Mammary microvascular endothelial cell (primary cell): ENCODE results near the genes F10 and TMEM255B.

DNA sequence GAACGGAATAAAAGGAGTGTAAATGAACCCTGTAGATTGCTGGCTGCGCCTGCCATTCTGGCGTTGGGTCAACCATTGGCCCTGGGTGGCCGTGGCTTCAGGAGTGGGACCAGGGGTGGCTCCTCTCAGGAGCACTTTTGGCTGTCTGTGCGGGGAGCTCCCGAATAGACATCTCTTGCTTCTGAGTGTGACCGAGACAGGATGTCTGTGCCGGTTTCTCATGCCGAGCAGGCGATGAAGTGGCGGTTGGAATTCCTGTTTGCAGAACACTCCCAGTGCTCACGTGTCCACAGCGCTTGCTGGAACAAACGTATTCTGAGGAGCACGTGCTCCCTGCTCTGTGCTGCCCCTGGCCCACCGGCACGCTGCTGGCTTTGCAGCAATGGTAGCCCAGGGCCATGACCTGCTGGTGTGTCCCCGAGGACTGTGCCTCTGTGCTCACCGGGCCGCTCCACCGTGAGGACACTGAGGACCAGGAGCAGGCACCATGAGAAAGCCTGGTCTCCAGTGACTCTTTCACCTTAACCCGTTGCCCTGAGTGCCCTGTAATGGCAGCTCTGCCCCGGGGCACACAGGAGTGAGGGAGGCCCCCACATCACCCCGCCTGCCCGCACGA is 40.2 kb upstream of the F7 start:
- RAMPAGE, long total RNA: no peak

- RAMPAGE, long total RNA: no peak
Observed at GRCh38 chr13:113122109-113122989, at the start of gene F10. Gene F10 (plus strand): TSS chr13:113122799.

GRCh38 chr13:113152202-113152629 is 6.2 kb upstream of the PROZ start:
- RAMPAGE, long total RNA: no peak

- RAMPAGE, long total RNA: no peak
Observed at GRCh38 chr13:113152630-113153240, 5.7 kb upstream of the PROZ start.

- RAMPAGE, long total RNA: no peak
Observed at GRCh38 chr13:113154316-113154706, 4.1 kb upstream of the PROZ start.

DNA sequence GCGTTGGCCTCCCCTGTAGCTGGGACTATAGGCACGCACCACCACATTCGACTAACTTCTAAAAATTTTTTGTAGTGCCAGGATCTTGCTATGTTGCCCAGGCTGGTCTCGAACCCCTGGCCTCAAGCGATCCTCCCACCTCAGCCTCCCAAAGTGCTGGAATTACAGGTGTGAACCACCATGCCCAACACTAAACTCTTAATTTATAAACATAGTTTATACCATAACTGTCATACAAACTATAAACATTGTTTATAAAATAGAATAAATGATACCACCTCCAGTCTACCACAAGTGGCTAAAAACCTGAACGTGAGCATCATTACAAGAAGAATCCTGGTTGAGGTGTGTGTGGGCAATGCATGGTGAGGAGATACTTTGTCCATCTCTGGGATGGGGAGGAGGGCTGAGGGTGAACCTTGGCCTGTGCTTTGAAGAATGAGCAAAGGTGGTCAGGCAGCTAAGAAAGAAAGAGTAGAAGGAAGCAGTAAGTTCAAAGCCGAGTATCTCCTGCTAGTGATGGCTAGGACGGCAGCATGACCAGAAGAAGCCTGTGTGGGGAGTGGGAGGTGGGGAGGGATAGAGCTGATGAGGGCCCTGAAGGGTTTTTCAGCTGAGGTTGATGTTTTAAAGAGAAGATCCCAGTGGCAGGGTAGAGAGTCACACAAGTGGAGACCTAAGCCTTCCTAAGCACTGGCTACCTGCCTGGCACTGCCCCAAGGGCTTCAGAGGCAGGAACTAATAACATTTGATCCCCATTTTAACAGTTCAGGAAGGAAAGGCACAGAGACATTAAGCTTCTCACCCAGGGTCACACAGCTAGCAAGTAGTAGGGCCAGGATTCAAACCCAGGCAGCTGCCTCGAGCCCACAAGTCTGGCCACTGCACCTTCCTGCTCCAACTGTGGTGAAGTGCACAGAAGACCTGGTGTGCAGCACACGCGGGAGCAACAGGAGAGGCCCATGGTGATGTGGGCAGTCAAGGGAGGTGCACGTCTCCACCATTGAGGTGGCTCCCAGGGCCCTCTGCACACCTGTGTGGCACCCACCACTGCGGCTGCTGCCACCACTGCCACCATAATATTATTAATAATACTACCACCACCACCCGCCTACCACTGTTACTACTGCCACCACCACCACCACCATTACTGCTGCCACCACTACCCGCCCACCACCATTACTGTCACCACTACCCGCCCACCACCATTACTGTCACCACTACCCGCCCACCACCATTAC is 21.9 kb downstream of the CUL4A start:
- RAMPAGE, long total RNA: no peak

GRCh38 chr13:113273508-113274116 is 23.4 kb upstream of the LAMP1 start:
- RAMPAGE, long total RNA: no peak

DNA sequence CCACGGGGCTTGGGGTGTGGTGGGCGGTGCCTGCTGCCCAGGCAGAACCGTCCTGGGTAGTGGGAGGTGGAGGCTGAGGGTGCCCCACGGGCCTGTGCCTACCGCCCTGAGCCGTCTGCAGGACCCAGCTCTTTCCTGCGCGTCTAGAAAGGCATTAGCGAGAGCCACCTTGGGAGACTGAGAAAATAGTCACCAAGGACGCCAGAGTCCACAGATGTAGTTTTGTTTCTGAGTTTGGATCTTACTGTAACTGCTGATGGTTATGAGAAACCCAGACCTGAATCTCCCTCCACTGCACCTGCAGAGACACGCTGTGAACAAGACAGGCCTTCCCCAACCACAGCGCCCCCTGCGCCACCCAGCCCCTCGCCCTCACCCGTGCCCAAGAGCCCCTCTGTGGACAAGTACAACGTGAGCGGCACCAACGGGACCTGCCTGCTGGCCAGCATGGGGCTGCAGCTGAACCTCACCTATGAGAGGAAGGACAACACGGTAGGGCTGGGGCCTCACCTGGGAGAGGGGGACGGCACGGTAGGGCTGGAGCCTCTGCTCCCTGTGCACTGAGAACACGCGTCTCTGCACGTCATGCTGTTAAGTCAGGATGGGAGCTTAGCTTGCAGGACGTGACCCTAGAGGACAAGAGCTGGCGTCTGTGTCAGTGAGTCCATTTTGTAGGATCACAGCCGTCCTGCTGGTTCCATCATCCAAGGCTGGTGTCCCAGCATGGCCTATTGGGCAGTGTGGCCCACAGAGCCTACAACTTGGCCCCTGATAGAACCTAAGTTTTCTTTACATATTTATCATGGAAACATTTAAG is 22.3 kb downstream of the LAMP1 start:
- RAMPAGE, long total RNA: no peak

DNA sequence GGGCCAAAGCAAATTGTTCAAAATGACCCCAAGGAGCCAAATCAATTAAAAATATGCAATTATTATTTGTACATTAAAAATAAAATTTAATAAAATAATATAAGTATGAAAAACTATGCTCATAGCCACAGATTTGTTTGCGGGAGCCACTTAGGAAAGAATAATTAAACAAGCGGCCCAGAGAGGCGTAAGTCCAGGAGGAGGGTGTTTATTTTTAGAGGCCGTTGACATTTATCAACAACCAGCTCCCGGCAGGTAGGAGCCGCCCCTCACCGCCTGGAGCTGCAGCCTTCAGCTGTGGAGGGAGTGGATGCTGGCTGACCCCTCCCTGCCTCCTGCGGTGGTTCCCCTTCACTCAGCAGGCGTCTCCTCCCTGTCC is 16.0 kb upstream of the GRTP1 start:
- RAMPAGE, long total RNA: no peak

DNA sequence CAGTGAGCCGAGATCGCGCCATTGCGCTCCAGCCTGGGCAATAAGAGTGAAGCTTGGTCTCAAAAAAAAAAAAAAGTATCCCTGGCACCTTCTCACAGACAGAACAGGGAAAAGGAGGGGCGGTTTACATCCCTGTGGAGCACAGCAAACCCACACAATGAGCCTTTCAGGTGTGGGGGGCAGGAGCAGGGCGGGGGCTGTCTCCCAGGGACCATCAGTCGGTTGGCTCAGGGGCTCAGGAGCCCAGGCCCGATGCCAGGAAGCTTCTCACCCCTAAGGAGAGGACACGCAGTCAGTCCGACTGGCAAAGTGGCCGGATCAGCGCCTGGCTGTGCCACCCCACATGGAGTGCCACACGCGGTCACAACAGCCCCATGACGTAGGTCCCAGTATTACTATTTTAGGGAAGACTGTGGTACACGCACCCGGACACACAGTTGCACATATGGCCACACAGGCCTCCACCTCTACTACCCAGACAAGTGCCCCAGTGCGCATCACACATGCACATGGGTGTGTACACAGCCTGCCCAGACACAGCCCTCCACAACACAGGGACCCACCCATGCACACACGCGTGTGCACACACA is 29.2 kb upstream of the GRTP1 start:
- RAMPAGE, long total RNA: no peak

- RAMPAGE, long total RNA: no peak
Observed at GRCh38 chr13:113398854-113399570, 35.1 kb upstream of the GRTP1 start.

GRCh38 chr13:113493236-113493987 is 2.6 kb downstream of the TMCO3 start:
- RAMPAGE, long total RNA: no peak

DNA sequence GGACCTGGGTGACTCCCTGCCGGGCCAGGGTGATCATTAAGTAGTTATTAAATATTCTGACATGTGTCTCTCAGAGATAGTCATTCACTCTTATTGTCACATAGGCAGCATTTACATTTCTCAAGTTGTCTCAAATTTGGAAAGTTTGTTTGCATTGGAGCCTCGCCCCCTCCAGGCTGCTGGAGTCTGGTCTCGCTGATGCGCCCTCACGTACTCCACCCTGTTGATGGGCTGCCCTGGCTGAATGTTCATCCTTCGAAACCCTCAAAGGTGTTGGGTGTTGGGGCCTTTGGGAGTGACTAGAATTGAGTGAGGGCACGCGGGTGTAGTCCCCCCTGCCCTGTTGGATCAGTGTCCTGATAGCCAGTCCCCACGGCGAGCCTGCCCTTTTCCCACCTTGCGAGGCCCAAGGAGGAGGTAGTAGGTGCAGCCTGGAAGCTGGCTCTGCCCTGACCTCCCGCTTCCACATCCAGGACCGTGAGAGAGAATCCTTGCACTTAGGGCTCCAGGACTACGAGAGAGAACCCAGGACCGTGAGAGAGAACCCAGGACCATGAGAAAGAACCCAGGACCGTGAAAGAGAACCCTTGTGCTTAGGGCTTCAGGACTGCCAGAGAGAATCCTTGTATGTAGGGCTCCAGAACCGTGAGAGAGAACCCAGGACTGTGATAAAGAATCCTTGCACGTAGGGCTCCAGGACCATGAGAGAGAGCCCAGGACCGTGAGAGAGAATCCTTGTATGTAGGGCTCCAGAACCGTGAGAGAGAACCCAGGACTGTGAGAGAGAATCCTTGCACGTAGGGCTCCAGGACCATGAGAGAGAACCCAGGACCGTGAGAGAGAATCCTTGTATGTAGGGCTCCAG is 15.0 kb downstream of the TFDP1 start:
- RAMPAGE, long total RNA: no peak

- RAMPAGE, long total RNA: no peak
Observed at GRCh38 chr13:113724828-113725544, 34.0 kb upstream of the TMEM255B start.

- RAMPAGE, long total RNA: start-site peak on the plus strand at chr13:113759234-113759278, 160 and 87 reads in 2 replicates
Observed at GRCh38 chr13:113758412-113759614, at the start of gene TMEM255B. Gene TMEM255B (plus strand): TSS chr13:113759226.

DNA sequence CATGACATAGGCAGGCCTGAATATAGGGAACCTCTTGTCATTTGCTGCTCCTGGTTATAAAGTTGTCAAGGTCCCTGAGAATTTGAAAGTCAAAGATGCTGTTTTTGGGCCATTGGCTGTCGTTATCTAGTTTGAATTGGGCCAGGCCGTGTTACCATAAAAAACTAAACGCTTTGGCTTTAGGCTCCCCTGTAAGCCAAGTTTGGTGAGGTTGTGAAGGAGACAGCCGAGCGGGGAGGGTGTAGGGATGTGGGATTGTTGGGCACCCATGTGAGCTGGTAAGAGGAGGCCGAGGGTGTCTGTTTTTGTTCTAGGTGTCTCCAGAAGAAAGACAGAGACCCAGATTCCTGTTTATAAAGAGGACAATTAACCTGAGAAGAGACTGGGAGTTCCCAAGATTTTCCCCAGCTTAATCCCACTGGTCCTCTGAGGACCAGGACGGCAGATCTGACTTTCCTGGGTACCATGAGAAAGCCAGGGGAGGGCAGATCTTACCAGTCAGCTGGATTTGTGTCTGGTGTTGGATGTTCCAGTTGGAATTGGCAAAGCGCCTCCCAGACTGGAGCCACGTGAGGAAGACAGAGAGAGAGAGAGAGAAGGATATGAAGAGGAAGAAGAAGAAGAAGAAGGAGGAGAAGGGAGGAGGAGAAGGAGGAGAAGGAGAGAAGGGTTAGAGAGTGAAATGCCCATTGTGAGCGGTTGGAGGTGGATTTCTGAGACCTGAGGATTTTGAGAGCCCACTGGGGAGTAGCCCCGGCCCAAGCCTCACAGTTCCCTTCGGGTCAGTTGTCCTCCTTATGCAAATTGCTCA is 25.1 kb downstream of the TMEM255B start:
- RAMPAGE, long total RNA: no peak

- RAMPAGE, long total RNA: no peak
Observed at GRCh38 chr13:113802165-113802777, 43.2 kb downstream of the TMEM255B start.

- RAMPAGE, long total RNA: no peak
Observed at GRCh38 chr13:113821879-113822439, 41.9 kb downstream of the GAS6 start.

GRCh38 chr13:113832045-113833055 is 31.5 kb downstream of the GAS6 start:
- RAMPAGE, long total RNA: no peak

DNA sequence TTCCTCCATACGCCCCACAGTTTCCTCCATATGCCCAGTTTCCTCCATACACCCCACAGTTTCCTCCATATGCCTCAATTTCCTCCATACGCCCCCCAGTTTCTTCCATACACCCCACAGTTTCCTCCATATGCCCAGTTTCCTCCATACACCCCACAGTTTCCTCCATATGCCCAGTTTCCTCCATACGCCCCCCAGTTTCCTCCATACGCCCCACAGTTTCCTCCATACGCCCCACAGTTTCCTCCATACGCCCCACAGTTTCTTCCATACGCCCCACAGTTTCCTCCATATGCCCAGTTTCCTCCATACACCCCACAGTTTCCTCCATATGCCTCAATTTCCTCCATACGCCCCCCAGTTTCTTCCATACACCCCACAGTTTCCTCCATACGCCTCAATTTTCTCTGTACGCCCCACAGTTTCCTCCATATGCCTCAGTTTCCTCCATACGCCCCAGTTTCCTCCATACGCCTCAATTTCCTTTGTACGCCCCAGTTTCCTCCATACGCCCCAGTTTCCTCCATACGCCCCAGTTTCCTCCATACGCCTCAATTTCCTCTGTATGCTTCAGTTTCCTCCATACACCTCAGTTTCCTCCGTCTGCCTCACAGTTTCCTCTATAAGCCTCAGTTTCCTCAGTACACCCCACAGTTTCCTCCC is 22.2 kb downstream of the GAS6 start:
- RAMPAGE, long total RNA: no peak